ENCODE results near the gene FNBP4.

DNA sequence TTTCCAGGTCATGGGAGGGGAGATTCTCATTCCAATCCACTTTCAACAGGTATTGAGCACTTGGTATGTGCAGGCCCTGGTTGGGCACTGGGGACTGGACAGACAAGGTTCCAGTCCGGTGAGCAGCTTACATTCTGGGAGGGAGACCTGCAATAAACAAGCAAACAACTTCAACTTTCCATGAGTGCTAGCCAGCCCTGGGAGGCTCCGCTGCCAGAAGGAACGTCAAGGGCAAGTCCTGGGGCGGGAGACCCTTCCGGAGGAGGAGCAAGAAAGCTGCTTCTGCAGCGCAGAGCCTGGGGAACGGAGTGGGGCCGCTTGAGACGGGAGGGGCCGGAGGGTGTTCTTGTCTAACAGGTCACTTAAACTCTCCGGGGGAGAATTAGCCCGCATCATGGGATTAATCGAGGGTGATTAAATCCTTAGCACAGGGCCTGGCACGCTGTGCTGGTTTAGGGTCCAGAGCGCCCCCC, 957 bp upstream of the LARGE2 start:
- PRO-cap, result no peak

GRCh38 chr11:45994176-45994975, 71.9 kb downstream of the LARGE2 start:
- PRO-cap, result no peak

- PRO-cap, result no peak
Measured at GRCh38 chr11:46042969-46043735, 78.1 kb downstream of the PHF21A start.

- PRO-cap, result no peak
Measured at GRCh38 chr11:46272028-46272526, 5.4 kb upstream of the CREB3L1 start.

GRCh38 chr11:46277802-46278199, 339 bp downstream of the CREB3L1 start:
- PRO-cap, result no peak

DNA sequence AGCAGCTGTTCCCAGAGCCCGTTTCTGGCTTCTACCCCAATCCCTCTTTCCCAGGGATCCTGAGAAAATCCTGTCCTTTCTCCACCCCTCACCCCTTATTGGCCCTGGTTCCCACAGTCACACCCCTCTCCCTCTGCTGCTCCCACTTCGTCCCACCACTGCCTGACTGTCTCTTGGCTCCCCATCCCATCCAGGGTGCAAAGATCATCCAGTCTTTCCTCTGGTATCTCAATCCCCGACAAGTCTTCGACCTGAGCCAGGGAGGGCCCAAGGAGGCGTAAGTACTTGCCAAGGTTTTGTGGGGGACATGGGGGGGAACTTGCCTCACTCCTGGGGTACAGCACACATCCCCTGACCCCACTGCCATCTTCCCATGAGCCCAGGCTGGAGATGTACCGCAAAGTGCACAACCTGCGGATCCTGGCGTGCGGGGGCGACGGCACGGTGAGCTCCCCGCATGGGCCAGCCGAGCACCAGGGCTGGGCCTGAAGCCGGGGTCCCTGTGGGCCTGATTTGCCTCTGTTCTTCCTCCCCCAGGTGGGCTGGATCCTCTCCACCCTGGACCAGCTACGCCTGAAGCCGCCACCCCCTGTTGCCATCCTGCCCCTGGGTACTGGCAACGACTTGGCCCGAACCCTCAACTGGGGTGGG, 9.1 kb upstream of the MDK start:
- PRO-cap, result no peak

- PRO-cap, result no peak
Measured at GRCh38 chr11:46542216-46542827, 51.5 kb downstream of the AMBRA1 start.

GRCh38 chr11:46582043-46582734, 11.6 kb downstream of the AMBRA1 start:
- PRO-cap, result no peak

GRCh38 chr11:46618819-46619379, 1.5 kb downstream of the ATG13 start:
- PRO-cap, result no peak

DNA sequence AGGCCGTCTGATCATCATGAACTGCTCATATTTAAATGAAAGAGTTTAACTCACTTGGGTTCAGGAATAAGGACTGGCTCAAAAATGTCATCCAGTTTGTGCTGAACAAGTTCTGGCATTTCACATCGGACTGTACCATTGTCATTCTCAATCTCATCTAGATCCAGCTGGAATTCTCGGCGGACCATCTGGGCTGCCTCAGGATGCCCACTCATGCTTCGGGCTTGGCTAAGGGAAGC, 40.1 kb downstream of the F2 start:
- PRO-cap, result no peak

GRCh38 chr11:46920620-46921244, 2.4 kb upstream of the LRP4 start:
- PRO-cap, result no peak

GRCh38 chr11:47057294-47057921, 119.3 kb downstream of the ARFGAP2 start:
- PRO-cap, result no peak

- PRO-cap, result no peak
Measured at GRCh38 chr11:47085847-47086100, 90.9 kb downstream of the ARFGAP2 start.

DNA sequence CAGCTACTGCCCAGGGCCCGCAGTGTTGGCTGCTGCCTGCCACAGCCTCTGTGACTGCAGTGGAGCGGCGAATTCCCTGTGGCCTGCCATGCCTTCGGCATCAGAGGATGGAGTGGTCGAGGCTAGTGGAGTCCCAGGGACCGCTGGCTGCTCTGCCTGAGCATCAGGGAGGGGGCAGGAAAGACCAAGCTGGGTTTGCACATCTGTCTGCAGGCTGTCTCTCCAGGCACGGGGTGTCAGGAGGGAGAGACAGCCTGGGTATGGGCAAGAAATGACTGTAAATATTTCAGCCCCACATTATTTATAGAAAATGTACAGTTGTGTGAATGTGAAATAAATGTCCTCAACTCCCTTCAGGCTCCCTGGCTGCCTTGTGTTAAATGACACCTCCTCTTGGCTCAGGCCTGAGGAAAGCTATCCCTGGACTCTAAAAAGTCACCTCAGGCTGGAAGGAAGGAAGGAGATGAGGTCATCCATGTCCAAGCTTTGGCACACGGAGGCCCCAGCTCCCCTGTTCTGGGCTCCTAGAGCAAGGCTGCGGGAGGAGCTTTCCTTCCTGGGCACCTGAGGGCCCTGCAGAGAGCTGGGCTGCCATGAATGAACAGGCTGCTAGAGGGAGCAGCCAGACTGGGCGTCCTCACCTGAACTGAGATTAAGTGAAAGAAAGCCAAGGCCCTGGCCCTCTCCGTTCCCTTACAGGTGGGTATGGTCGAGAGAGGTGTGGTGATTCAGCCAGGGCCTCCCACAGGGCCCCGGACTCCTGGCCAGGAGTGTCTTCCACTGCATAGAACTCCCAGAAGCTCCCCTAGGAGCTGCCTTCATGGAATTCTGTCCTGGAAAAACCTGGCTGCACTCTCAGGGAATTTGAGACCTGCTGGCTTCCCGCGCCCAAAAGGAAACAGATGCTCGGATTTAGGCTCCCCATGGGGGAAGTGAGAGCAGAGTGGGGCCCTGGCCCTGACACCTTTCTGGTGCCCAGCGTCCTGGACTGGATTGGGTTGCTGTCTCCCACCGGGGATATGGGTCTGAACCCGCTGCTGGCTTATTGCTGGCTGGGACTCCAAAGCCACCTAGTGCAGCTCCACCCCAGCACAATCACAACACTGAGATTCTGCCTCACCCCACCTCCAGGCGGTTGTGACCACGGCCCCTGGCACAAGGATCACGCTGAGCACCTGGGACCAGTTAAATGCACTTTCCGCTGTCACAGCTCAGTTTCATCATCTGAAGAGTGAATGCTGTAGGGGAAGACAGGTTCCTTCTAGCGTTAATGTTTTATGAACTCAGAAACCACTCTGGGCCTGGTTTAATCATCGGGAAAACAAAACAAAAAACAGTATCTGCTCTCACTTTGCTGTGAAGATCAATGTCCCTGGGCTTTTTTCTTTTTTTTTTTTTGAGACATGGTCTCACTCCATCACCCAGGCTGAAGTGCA, 22.3 kb downstream of the MYBPC3 start:
- PRO-cap, result no peak

DNA sequence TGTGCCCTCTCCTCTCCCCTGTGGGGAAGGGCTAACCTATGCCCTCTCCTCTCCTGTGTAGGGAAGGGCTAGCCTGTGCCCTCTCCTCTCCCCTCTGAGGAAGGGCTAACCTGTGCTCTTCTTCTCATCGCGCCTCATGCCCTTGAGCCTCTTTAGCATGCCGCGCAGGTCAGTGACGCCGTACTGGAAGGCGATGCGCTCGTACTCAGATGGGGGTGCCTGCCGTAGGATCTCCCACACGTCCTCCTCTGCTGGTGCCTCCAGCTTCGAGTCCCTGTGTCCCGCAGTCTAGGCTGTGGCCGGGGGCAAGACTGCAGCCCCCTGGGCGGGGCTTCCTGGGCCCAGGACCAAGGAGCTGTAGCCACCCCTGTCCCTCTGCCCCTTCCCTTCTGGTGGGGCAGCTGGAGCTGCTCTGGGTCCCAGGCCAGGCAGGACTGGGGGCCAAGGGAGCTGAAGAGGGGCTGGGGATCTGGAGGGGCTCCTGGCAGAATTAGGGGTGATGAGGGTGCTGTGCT, 6.3 kb downstream of the MYBPC3 start:
- PRO-cap, result no peak

- PRO-cap, result no peak
Measured at GRCh38 chr11:47442459-47442946, 6.4 kb downstream of the RAPSN start.

- PRO-cap, result no peak
Measured at GRCh38 chr11:47464411-47465076, 15.6 kb upstream of the RAPSN start.

DNA sequence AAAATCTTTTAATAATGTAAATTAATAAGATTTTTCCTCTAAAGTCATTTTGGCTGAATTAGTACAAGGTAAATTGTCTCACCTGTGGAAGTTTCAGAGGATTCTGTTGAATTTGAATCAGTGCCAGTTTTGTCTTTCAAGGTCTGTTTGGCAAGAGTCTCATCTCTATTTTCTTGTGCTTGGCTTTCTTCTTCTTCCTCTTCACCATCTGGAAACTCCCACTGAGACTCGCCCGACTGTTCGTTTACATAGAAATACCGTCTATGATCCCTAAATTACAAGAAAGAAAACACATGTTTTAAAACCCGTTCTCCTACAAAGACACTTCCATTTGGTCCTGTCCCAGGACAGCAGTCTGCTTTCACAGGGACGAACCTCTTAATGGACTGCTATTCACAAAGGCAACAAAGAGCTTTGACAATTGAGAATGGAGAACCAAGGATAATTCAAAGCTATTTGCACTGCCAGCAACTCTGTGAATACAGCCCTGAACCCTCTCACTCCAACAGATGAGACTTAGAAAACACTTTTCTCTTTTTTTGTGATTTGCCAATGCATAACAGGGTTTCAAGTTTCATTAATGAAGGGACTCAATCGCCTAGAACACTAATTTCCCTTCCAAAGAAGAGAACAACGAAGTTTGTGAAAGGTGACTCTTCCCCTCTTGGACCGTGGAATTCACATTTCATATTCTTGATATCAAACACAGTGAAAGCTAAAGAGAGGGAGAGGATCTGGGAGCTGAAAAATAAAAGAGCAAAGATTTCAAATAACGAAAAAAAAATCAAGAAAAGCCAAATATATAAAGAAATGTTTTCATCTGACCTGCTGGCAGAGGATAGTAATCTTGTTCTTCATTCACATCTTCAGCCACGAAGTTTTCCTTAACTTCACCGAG, 16.4 kb upstream of the AGBL2 start:
- PRO-cap, result no peak

- PRO-cap, result bidirectional peak, plus-strand start at chr11:47767390, minus-strand start at chr11:47767341; bidirectional peak, plus-strand start at chr11:47767705, minus-strand start at chr11:47767478
Measured at GRCh38 chr11:47766808-47767734, at the start of gene FNBP4. Gene FNBP4, minus strand, starts transcription at chr11:47767341.

GRCh38 chr11:47863038-47863473, 14.9 kb upstream of the NUP160 start:
- PRO-cap, result no peak

Data from bile duct (tissue), 1 donor.